Aorta (tissue), 1 donor: ENCODE measurements around a stretch of chr7.

DNA sequence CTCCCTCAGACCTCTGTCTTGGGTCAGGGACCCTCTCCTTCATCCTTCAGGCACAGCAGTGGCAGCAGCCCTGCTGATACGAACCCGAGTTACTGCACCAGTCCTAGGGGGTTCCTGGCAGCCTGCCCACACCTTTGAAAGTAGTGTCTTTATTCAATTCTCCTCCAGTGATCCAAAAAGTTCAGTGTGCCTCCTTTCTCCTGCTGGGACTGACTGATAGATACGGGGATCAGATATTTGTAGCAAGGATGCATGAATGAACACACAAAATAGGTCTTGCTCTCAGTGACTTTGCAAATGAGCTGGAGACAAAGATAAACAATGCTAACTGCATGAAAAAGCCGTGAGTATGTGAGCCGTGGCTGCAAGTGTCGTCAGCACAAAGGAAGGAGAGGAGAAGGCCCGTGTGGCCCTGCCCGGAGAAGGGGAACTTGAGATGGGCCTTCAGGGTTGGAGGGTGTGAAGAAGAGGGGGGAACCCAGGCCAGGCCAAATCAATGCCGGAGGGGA lies 136.5 kb downstream of the PRKAG2 start:
- PRO-cap = no peak

GRCh38 chr7:151772214-151772687 lies 104.7 kb downstream of the PRKAG2 start:
- PRO-cap = no peak

GRCh38 chr7:151820584-151820959 lies 56.3 kb downstream of the PRKAG2 start:
- PRO-cap = no peak

GRCh38 chr7:151840397-151841107 lies 36.4 kb downstream of the PRKAG2 start:
- PRO-cap = no peak

- PRO-cap = no peak
Observed at GRCh38 chr7:151857161-151857789, 19.6 kb downstream of the PRKAG2 start.

DNA sequence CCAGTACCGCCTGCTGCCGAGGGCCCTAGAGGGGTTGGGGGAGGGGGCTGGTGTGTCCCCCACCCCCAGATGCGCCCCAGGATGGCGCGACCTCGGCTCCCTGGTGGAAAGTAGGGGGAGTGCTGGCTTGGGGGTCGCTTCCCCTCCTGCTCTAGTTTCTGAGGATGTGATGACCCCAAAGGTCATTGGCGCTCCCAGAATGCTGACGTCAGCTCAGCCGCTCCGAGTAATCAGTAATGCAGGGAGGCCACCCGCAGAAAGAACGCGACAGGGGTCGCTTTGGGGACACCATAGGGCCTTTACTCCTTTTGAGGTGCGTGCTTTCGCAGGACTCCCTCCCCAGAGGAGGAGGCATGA lies 1.1 kb upstream of the PRKAG2 start:
- PRO-cap = no peak

- PRO-cap = no peak
Observed at GRCh38 chr7:151965106-151965566, 8.9 kb downstream of the GALNTL5 start.

DNA sequence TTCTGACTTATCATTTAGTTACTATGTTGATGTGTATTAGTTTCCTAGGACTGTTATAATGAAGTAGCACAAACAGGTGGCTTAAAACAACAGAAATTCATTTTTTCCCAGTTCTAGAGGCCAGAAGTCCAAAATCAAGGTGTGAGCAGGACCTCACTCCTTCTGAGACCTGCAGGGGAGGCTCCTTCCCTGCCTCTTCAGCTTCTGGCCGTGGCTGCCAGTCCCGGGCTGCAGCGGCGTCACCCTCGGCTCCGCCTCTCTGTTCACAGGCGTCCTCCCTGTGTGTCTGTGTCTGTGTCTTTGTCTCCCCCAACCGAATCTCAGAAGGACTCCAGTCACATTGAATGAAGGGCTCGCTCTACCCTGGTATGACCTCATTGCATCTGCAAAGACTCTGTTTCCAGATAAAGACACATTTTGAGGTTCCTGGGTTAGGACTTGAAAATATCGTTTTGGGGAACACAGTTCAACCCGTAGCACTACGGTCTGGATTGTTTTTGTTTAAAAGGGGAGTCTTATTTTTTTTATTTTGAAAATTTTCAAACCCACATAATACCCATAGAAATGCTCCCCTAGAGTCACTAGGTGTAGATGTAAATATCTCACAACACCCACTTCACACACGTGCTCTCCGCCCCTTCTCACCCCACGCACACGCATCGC lies 33.1 kb upstream of the GALNT11 start:
- PRO-cap = no peak

GRCh38 chr7:152082103-152082745 lies 56.8 kb downstream of the GALNT11 start:
- PRO-cap = no peak

DNA sequence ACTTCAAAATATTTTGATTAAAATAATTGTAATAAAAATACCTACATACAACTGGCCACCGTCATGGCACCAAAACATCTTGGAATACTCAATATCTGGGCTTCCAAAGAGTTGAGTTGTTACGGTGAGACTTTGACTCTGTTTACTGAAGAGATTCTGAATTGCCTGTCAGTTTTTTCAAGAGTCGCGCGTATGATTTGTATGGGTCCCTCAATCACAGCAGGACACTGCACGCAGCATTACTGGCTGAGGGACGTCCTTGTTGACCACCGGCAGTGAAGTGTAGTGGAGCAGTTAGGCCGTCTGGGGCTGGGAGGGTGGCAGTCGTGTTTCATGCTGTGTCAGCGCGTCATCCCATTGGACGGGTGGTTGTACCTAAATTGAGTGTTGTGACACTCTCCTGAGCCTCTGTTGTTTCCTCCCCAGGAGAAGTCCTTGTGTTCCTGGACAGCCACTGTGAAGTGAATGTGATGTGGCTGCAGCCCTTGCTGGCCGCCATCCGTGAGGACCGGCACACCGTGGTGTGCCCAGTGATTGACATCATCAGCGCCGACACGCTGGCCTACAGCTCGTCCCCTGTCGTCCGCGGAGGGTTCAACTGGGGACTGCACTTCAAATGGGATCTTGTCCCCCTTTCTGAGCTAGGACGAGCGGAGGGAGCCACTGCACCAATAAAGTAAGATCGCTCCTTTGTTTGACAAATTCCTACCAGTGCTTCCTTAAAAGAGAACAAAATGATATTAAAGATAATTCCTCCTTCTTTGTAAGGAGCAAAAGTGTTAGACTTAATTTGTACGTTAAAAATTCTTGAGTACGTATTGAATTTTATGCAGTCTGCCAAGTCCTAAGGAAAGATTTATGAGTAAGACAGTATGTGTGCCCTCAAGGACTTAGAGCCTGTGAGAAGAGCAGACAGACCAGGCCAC lies 82.4 kb downstream of the GALNT11 start:
- PRO-cap = no peak

- PRO-cap = no peak
Observed at GRCh38 chr7:152130753-152131609, 105.5 kb downstream of the GALNT11 start.

DNA sequence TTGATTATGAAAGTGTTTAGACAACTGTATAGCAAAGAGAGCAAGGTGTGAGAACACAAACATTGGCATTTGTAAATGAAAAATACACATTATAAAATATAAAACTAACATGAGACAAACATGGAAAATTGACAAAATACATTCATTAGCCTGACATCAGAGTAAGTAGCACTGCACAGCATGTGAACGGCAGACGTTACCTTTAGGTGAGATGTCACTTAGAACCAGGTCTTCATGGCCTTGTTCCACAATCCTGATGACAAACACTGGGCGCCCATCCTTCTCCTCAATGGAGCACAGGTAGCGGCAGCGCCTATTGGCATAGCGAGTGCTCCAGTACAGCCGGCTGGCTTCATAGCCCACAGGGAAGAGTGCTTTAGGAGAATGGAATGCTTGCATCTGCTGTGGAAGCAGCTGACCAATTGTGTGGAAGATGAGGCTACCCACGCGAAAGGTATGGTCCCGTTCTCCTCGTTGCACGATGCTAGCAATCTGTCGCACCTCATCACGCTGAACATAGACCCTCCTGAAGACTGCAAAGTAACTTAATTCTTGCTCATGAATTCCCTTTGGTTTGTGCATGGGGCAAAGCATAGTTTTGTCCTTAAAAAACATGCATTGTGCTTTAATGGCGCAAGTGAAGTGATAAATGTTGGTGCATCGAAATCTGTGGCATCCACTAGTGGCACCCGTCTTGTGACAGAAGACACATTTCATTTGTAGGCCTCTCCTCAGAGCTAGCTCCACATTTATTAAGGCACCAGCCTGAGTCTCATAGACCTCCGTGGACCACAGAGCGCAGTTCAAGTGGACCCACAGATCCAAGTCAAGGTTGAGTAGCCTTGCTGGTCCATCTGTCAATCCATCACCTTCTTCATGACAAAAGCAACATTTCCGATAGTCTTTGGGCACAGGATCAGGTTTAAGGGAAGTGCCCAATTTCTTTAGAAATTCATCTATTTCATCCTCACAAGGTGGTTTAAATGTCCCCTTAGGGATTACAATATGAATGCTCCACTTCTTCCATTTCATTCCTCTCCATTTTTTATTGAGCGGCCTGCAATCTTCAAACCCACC lies 122.7 kb downstream of the GALNT11 start:
- PRO-cap = no peak

- PRO-cap = no peak
Observed at GRCh38 chr7:152162938-152163584, 137.6 kb downstream of the GALNT11 start.

DNA sequence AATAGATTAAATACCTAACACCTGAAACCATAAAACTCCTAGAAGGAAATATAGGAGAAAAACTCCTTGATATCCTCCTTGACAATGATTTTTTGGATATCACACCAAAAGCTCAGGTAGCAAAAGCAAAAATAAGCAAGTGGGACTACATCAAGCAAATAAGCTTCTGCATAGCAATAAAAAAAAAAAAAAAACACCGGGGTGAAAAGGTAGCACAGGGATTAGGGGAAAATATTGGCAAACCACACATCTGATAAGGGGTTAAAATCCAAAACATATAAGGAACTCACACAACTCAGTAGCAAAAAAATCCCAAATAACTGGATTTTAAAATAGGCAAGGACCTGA lies 188.1 kb downstream of the GALNT11 start:
- PRO-cap = no peak

GRCh38 chr7:152240541-152241341 lies 195.1 kb downstream of the KMT2C start:
- PRO-cap = no peak

- PRO-cap = no peak
Observed at GRCh38 chr7:152409018-152409557, 26.7 kb downstream of the KMT2C start.

DNA sequence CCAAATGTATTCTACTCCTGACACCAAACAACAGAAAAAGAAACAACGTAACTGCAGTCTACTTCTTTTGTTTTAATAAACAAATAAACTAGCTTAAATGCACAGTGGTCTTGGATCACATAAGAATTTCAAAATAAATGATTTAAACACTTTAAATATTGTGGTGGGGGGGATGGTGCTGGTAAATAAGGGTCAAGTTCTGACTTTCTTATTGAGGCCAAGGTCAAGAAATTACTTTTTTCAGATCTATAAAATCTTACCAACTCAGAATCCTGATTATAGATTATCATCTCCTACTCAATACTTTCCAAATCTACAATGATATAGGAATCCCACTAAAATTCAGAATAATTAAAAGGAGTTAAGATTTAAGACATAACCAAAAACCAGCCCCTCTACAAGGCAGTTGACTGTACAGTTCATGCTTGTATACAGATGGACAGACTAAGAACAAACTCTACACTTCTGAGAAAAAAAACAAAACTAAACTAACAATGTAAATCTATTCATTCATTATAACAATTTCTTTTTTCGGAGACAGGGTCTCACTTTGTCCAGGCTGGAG lies 23.1 kb downstream of the KMT2C start:
- PRO-cap = no peak

- PRO-cap = no peak
Observed at GRCh38 chr7:152553502-152554218, 117.9 kb upstream of the KMT2C start.

- PRO-cap = no peak
Observed at GRCh38 chr7:152761918-152762348, 2.4 kb downstream of the ACTR3B start.

DNA sequence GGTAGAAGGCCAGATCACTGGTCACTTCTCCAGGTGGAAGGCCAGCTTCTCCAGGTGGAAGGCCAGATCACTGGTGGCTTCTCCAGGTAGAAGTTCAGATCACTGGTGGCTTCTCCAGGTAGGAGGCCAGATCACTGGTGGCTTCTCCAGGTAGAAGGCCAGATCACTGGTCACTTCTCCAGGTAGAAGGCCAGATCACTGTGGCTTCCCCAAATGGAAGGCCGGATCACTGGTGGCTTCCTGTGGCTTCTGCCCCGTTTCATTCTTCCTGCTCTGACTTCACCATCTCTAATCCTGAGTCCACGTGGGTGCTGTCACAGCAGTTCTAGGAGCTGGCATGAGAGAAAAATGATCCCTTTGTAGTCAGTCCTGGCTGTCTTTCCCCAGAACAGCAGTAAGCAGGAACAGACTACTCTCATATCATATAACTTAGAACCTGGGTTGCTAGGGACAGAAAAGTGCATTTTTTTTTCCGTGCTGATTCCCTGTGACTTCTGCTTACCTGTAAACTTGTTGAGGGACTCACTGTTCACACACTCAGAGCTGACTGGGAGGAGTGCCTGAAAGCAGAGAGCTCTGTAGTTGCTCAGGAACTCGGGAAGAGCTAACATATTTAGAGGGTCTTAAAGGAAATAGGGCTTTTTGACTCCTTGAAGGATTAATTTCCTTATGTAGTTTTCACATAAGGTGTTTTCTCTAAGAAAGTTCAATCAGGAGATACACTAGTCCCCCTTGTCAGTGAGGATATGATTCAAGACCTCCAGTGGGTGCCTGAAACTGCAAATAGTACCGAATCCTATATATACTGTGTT lies 91.0 kb downstream of the ACTR3B start:
- PRO-cap = no peak